Skin of body (tissue), 2 donors: ENCODE measurements around a stretch of chr1.

DNA sequence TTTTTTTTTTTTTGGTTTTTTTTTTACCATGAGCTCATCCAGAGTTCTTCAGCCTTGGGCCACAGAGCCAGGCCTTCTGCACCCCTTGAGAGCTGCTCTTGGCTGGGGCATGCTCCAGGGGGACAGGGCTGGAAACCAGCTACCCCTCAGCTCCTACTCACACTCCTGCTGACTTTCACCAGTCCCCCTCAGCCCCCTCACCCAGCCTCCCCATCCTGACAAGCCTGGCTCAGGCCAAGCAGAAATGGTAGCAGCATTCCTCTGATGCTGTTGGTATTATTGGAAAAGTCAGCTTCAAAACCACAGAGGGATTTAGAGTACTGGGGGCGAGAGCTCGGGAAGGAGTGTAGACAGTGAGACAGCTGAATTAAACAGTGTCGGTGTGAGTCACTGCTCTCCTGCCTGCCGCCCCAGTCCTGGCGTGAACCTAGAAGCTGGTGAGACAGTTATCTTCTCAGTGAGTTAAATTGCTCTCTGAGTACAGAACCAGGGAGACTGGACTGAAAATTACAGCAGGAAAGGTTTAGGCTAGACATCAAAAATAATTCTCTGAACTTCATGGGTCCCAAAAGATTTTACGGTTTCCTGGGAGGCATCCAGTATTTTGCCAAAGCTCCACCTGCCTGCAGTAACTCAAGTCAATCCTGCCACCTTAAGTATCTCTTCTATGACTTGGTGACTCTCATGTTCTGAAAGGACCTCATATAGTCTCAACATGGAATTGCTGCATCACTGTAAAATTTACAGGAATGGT is 63.9 kb downstream of the NAV1 start:
- RAMPAGE, long total RNA: no peak

DNA sequence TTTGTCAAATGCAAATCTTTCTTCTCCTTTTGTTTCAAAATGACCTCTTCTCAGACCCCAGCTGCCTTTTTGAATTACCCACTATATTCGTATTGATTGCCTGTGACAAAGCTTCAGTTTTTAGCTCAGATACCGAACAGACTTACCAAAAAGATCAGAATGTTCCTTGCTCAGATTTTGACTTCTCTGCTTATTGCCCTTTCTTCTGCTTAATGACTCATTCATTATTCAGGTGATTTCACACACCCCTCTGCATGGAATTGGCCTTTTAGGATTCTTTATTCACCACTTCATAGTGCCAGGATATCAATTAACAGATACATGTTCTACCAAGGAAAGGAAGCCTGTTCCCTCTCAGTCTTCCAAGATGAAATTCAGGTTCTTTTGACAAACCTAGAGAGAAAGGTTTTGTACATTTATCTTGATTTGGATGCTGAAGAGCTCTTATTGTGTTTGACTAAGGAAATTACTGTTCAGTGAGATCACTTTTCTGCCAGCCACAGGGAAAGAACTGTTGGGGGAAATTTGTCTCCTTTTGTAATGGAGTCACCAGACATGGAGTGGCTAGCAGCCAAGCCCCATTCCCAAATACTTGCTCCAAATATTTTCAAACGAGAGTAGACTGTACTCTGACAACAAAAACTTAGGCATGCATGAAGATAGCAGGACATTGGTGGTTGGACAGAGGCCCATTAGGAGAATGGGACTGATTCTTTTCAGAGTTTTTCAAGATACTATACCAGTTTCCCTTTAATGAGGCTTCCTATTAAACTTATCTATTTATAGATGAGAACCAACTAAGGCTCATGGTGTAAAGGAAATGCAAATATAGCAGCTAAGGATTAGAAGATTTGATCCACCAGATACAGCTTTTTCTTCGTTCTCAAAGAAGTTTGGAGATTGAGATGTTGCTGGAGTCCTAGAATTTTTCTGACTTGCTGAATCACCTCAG is 21.0 kb downstream of the IPO9 start:
- RAMPAGE, long total RNA: no peak

DNA sequence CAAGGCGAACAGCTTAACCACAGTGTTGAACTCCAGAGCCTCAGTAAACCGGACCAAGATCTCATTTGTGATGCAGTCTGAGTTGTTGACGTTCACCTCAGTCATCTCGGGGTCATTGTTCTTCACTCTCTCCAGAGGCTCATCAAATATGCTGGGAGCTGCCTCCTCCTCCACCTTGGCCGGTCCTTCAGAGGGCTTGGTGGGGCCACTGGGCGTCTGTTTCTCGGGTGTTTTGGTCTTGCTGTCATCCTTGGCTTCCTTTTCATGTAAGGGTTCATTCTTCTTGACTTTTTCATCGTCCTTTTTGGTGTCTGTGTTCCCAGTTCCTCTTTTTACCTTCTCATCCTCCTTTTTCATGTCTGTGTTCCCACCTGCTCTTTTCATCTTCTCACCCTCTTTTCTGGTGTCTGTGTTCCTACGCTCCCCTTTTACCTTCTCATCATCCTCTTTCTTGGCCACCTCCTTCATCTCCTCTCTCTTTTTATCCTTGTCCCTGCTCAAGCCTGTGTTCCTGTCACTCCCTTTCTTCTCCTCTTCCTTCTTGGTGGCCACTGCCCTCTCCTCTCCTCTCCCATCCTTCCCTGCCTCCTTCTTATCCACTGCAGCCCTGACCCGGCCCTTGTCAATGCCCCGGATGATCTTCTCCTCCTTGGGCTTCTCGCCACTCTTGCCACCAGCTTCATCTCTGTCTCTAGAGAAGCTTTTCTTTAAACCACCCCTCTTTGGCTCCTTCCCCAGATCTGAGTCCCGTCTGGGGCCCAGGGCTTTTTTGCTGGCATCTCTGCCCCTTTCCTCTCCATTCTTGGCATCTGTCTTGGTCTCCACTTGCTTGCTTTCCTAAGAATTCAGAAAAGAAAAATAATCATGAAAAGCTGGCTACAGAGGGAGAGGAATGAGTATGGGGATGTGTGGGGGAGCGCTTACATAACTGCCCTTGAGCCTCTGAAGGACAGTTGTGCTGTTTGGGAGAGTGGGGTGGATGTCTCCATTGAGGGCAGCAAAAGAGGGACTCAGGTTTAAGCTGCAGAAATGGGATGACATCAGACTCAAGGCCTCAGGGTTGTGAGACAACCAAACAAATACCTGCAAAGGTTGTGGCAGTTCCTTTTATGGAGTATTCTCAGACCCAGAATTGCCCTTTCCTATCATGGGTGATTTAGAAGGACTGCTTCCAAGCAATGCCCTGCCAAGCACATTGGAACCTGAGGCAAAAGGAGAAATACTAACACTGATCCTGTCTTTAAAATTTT is 11.6 kb downstream of the SHISA4 start:
- RAMPAGE, long total RNA: no peak

GRCh38 chr1:201928258-201928560 is 18.1 kb downstream of the LMOD1 start:
- RAMPAGE, long total RNA: no peak

GRCh38 chr1:201954365-201955122 is 759 bp upstream of the TIMM17A start:
- RAMPAGE, long total RNA: no peak

DNA sequence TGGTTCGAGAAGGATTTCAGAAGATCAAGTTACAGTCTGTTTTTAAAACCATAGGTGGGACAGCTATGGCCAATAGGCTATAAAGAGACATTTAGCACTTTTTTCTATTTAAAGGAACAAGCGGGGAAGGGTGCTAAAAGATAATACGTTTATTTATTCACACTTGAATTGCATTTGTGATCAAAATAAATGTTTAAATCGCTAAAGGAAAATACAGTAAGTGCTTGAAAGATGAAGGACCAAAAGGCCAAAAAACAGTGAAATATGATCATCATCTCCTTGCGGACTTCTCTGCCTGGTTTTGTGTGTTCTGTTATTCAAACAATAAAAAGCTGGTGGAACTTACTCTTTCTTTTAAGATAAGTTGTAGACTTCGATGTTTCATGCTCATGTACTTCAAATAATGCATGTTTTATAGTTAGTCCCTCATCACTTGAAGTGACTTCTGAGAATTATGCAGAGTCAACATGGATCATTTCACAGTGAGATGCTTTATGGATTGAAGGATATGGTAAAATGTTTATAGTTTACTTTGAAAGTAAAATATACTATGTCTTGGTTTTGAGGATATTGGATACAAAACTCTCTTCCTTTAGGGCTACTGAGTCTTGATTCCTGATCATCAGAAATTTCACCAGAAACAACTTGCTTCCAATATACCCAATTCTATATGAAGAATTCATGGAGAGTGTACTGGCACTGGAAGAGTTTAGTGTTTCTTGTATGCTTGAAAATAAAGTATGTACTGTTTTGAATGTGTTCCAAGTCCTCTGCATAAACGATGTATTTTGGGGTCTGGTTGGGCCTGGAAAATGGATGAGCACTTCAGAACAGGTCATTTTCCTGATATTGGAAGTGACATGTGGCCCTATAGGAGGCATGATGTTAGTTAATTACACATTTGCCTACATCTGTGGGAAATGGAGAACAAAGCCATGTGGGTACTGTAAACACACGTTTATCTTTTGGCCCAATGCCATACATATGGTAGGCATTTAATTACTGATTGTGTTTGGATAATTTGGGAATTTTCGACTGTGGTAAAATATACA is 12.5 kb upstream of the RNPEP start:
- RAMPAGE, long total RNA: no peak

DNA sequence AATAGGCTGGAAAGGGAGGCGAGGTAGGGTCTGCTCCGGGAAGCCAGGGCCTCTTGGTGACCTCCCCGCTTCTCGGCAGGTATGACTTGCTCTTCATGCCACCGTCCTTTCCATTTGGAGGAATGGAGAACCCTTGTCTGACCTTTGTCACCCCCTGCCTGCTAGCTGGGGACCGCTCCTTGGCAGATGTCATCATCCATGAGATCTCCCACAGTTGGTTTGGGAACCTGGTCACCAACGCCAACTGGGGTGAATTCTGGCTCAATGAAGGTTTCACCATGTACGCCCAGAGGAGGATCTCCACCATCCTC is 13.2 kb upstream of the ELF3 start:
- RAMPAGE, long total RNA: no peak

DNA sequence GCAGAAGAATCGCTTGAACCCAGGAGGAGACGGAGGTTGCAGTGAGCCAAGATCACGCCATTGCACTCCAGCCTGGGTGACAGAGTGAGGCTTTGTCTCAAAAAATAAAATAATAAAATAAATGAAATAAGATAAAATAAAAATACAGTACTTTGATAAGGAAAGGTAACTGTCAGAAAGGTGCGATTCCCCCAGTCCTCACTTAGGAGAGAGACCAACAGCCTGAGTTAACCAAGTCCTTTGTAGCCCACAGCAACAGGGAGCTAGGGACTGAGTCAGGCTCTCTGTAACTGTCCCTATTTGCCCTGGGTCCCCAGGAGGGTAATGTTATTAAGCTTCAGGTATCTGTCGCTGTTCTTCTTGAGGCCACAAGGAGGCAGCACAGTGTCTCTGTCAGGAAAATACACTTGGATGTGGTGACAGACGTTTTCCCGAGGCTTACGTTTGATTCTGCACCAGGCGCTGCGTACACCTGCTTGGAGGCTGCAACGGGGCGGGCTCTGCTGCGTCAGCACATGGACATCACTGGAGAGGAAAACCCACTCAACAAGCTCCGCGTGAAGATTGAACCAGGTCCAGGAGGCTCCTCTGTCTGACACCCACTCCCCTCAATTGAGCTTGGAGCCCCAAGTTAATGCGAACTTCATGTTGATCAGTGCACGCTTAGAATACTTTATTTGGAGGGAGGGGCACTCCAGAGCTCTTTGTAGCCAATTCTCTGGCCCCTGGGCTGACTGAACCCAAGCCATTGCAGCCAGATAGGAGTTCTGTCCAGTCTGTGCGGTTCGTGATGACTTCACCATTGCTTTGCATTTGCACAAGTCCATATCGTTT is 10.7 kb upstream of the ELF3 start:
- RAMPAGE, long total RNA: no peak

- RAMPAGE, long total RNA: no peak
Observed at GRCh38 chr1:202005324-202006127, 4.9 kb upstream of the ELF3 start.

- RAMPAGE, long total RNA: no peak
Observed at GRCh38 chr1:202007834-202008598, 2.4 kb upstream of the ELF3 start.

DNA sequence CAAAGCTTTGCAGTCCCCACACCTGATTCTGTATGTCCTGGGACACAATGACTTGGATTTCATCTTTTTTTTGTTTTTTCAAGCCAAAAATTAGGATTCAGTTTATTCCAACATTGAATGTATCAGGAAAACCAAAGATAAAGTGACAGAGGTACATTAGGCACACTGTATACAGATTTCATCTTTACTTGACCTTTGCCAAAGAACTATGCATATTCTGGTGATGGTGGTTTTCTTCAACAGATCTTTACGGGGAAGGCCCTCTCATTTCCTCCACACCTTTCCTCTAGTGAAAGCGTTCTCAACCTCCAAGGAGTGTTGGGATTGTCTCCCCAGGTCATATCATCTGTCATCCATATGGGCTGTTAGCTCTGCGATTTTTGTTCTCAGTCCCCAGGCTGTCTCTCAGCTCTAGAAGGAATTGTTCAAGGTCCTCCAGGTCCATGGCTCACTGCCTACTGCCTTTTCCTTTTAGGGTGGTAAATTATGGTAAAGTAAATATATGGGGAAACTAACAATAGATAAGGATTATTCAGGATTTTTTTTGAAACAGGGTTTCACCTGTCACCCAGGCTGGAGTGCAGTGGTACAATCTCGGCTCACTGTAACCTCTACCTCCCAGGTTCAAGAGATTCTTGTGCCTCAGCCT is 37.5 kb downstream of the ELF3 start:
- RAMPAGE, long total RNA: no peak

DNA sequence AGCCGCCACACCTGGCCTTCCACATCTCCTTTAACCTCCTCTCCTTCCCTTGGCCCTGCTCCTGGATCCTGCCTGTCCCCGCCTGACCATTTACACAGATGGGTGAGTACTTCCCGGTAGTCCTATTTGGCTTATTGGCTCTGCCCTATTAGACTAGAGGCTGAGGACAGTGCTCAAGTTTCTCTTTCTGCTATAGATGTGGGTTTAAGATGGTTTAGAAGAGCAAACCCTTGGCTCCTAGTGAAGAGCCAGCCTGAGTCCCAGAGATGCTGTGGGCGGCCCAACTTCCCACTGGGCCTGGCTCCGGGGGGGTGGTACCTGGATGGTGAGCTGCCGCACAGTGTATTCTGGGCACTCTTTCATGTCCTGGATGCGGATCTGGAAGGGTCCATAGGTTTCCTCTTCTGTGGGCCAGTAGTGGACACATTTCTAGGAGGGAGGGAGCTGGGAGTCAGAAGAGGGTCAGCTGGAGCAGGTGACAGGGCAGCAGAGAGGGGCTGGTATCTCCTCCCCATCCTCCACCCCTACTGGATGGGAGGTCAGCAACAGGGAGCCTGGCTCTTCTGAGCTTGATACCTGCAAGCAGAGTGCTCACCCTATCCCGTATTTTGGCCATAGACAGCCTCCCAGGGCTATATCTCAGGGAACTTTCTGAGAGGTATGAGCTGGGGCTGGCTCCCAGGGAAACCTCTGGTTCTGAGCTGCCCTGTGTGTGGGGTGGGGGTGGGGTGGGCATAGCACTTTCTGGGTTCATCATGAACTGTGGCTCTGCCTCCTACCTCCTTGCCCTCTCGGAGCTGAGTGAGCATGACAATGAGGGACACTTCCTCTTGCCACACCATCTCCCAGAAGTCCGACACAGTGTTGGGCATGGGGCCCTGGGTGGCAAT is 6.8 kb downstream of the PTPN7 start:
- RAMPAGE, long total RNA: no peak

- RAMPAGE, long total RNA: no peak
Observed at GRCh38 chr1:202162680-202163218, 2.3 kb upstream of the PTPN7 start.

DNA sequence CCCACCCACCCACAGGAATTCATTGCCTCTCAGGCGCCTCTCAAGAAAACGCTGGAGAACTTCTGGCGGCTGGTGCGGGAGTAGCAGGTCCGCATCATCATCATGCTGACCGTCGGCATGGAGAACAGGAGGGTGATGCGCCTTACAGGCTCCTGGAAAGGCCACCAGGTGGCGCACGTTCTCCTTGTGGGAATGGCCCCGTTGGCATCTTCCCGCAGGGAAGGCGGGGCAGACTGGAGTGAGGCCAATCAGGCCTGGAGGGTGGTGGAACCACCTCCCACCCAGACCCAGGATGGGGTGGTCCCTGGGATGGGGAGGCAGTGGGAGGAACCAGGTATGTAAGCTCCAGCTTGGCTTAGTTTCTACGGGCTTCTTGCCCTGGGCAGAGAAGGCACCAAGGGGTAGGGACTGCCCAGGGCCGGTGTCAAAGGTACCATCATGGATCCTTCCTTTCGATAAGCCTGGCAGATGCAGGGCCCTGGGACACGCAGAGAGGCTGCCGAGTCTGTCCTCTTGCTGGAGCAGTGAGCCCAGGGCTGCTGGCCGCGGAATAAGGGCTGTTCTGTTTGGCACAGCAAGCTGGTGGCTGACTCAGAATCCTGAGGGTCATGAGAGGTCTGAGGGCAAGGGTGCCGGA is 8.8 kb upstream of the LGR6 start:
- RAMPAGE, long total RNA: no peak

DNA sequence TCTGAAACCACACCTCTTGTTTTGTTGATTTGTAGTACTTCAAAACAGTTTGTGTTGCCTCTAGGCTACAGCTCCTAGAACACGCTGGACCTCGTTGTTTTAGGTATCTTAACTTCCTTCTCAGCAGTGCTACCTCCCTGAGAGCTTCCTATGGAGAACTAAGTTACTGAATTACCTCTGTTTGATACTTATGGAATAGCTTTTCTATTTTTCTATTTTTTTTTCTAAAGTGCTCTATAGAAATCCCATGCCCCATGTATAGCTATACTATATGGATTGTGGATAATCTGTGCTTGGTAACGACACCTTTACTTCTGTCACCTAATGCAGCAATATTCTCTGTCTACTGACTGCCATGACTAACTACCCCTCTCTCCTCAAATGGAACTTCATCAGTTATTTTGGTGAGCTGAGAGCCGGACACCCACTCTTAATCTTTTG is 1.1 kb downstream of the PPP1R12B start:
- RAMPAGE, long total RNA: no peak

DNA sequence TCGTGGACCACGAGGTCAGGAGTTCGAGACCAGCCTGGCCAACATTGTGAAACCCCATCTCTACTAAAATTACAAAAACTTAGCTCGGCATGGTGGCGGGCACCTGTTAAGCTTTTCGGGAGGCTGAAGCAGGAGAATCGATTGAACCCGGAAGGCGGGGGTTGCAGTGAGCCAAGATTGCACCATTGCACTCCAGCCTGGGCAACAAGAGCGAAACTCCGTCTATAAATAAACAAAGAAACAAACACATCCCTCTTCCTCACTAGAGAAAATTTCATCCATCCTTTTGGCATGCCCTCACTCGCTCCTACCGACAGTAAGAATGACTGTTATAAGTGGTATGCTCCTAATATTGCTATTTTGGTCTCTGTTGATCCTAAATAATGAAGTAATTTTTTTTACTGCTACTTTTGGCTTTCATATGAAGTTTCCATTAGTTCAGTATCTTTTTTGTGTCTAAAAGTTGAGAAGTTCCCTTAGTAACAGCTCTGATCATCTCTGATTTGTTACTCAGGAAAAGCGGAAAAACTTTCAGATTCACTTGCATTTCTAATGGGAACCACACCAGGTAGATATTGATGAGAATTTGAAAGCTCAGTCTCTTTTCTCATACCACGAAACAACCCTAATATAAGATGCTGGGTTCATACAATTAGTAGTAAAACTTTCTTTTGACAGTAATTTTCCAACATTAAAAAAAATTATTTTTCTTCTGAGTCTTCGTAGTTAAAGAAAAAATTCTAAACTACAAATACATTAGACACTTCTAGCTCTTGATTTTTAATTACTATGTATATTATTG is 166.5 kb downstream of the SYT2 start:
- RAMPAGE, long total RNA: no peak

DNA sequence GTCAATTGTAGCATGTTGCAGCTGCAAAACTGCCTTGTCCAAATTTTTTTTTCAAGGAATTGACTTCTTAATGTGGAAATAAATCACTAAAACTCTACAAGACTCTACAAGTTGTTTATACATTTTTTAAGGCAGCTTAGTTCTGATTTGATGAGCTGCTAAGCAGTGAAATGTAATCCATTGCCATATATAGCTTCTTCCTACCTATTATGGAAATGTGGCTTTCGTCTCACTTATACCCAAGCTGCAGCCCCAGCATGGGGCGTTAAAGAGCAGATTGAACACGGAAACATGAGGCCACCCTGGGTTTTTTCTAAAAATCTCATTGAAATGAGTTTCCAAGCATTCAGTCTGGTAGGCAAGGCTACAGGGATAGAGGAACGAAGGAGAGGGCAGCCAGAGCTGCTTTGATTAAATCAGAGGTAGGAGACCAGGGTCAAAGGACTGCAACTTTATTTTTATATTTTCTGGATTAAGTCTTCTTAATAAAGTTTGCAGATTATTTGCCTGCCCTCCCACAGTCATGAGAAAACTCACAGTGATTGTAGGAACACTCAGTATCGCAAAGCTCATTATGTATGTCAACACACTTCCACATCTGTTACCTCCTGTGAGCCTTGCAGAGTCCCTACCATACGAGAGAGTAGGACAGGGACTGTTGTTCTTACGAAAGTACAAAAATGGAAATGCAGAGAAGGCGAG is 132.0 kb downstream of the SYT2 start:
- RAMPAGE, long total RNA: no peak

DNA sequence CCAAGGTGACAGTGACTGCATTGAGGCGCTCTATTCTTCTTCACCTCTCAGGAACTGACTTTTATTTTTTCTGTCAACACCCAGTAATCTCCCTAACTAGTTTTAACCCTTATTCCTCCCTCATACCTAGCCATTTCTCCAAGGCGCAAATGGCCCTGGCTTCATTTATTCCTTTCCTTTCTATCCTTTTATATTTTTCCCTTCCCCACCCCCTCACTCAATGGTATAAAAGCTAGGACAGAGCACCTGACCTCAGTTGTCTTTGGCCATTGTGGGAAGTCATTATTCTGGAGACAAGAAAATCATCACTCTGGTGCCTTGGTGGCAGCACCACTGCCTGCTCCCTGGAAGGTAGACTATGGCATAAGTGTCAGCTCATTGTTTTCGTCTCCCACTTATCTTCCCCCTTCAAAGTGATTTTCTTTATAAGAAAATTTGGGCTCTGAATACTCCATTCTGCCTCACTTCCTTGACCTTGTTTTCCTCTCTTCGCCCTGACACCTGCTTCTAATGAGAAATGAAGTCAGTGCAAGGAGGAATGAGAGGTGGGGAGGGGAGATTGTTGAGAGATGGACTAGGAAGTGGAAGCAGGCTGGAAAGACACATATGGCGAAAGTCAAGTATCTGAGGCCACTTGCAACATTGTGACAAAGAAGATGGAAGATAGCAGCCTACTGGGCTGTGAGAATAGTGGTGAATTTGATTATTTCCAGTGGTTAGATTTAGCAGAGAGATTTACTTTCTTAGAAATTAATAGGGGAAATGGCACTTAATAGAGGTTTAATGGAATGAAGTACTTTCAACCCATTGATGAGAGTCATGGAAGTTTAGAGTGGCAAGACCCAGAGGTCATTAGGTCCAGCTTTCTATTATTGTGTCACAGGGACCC is 128.9 kb downstream of the SYT2 start:
- RAMPAGE, long total RNA: no peak

- RAMPAGE, long total RNA: no peak
Observed at GRCh38 chr1:202886148-202886440, 2.9 kb downstream of the RABIF start.

DNA sequence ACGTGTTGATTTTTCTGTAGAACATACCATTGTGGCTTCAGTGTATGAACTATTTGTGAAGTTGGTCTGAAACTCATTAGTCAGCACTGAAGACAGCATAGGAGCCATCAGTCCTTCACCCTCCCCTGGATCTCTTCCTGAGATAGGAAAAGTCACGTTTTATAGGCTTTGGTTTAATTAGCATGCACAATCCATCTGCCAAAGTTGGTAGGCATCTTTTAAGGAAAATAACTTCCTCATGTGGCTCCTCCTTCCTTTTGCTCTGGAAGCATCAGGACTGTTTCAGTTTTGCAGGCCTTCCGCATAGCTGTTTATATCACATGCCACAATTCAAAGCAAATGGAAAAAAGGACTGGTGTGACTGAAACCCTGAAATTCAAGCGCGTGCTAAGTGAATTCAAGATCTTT is 1.5 kb upstream of the RABIF start:
- RAMPAGE, long total RNA: no peak